Occipital lobe (tissue), 2 donors: ENCODE measurements around the gene CNTRL.

- RAMPAGE, long total RNA, result no peak
These were observed 220.9 kb upstream of the TRIM32 start for GRCh38 chr9:116466149-116466645.

DNA sequence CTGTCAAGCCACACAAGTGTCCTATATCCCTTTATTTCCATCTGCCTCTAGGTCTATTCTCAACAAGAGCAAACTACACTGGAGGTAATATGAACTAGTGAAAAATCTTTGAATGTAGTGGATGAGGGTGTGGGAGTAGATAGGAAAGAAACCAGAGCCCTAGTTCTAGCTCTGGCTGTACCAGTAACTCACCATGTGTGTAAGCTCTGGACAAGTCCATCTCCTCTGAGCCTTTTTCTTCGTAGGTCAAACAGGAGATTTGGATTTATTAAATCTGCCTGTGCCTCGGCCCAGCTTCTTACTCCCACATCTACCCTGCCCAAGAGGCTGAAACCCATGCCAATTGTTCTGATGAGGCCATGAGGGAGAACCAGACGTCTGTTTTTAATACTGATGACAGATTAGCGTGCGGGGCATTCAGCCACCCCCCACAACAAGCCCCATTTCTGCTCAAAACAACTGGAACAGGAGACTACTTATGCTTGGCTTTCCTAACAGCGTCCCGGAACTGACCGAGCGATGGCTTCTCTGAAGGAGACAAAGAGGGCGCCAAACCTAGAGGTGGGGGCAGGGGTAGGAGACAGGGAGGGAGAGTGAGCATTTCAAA is 81.3 kb upstream of the TRIM32 start:
- RAMPAGE, long total RNA, result no peak

- RAMPAGE, long total RNA, result no peak
These were observed 16.3 kb downstream of the TLR4 start for GRCh38 chr9:117720438-117721054.

DNA sequence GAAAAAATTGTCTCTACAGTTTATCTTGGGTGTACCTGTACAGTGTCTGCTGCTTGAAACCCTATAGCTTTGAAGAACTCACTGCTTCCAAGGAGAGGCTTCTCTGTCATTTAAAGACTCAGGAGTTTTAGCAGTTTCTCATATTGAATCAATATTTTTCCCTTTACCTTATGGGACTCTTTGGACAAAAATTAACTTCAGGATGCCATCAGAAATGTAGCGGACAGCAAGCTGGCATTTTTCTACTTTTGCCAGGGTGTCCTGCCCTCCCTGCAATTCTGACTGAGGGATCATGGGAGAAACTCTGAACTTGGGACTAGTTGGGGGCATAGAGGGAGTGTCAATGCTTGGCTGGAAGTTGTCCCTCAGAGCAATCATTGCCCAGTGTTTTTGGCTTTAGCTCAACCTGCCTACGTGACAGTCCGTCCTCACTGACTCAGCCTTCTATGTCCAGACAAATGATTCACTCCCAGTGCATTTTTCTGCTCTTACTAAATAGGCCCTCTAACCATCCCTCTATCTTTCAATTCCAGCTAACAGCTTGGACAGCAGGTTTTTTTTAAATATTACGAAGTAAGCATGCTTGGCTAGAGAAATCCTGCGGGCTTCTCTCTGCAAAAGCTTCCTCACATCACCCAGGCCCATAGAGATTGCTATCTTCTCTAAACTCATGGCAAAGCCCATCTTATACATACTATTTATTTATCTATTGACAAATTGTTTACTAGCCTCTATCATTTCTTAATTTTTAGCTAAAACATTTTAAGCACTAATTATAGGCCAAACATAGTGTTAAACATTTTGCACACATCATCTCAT is 627.4 kb downstream of the TLR4 start:
- RAMPAGE, long total RNA, result no peak

DNA sequence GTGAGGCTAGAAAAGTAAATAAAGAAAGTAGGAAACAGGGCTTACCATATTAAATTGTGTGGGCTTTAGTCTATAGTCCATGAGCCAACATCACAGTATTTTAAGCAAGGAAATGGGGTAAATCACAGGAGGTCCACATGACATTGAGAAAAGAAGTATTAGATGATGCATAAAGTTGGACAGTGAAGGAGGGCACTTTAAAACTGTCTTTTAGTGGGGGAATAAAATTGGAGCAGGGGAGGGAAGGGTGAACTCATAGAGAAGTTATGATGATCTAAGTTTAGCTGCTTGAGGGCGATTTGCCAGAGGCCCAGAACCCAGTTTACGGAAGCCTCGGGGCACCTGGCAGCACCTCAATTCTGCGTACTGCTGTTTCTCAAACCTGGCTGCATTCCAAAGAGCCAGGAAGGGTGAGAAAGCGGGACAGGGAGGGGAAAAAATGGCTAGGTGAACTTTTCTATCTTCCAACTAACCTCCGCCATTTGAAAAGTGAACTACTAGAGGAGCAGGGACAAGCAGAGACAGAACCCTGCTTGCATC is 316.9 kb downstream of the BRINP1 start:
- RAMPAGE, long total RNA, result no peak

- RAMPAGE, long total RNA, result no peak
These were observed 367.4 kb upstream of the BRINP1 start for GRCh38 chr9:119736348-119737420.

GRCh38 chr9:119868678-119869335 is 499.6 kb upstream of the BRINP1 start:
- RAMPAGE, long total RNA, result no peak

DNA sequence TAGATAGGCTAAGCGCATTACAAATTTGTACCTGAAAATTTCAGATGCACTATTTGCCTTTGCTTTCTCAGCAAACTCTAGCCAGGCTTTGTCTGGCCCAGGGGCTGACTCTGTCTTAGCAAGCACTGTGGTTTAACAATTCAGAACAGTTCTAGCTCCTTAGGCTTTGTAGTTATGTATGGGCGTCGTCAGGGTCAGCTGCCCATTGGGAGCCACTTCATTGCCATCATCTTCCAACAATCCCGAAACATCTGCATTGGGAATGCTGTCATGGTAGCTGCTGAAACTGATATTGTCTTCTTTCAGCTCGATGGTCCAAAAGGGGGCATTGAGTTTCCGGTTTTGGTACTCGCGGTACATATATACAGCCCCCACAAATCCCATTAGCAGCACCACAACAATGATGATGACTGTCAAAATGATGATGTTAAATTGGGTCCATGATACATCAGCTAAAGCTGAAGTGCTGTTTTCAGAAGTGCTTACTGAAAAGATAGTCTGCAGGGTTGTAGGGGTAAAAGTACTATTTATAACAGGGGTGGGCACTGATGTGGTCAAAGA is 25.1 kb upstream of the CDK5RAP2 start:
- RAMPAGE, long total RNA, result no peak

DNA sequence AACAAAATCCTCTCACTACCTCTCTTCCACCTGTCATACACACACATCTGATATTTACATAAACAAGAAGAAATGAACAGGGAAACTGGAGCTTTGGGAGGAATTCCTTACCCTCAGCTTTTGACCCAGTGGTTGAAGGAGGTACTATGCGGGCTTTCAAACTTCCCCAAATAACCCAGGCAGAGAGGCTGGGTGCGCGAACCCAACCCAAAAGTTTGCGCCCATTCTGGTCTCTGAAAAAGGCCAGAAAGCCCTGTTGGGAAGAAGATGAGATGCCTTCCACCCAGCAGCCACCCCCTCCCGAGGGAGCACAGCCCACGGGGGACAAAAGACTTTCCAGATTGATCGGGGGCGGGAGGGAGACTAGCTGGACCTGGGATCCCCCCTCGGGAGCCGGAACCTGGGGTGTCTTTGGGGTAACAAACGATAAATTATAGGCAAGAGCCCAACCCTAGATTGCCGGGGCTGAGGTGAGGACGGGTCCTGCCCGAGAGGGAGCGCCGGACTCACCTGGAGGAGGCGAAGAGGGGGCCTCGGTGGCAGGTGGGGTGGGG is 945 bp downstream of the MEGF9 start:
- RAMPAGE, long total RNA, result no peak

- RAMPAGE, long total RNA, result no peak
These were observed 20.8 kb upstream of the MEGF9 start for GRCh38 chr9:120735066-120735385.

- RAMPAGE, long total RNA, result no peak
These were observed 14.5 kb downstream of the FBXW2 start for GRCh38 chr9:120778560-120779183.

DNA sequence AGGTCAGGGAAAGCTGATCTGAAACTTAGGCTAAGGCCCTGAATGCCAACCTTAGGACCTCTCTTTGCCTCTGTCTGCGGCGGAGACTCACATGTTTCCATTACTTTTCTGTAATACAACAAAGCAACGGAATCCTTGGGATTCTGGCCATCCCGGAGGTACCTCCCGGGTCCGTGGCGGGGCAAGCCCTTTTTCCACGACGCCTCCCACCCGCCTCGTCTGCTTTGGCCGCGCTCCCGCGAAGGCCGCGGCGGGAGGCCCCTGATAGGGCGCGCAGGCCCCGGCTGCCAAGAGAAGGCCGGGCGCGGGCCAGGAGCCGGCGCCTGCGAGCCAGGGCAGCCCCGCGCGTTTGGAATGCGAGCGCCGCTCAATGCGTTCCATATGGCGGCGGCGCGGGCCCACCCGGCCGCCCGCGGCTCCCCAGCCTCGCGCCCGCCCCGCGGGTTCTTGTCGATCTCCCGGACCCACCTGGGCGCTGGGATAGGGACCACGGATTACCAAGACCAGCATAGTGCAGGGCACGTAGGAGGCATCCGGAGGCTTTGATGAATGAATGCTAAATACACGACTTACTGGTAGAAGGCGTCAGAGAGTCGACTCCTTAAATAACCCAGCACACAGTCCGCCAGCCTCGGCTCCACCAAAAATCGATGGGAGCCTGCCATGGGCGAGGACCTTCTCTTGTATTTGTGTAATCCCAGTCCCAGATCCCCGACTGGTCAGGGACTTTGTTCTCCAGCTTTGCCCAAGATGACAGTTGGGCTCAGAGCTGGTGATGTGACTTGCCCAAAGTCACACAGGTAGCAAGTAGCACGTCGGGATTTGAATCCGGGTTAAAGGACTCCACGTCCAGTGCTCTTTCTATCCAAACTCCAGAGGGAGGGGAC is 17.6 kb upstream of the PHF19 start:
- RAMPAGE, long total RNA, result no peak

GRCh38 chr9:120914263-120914839 is 12.2 kb downstream of the TRAF1 start:
- RAMPAGE, long total RNA, result no peak

GRCh38 chr9:120916431-120917135 is 10.0 kb downstream of the TRAF1 start:
- RAMPAGE, long total RNA, result no peak

GRCh38 chr9:120927423-120927818 is 825 bp upstream of the TRAF1 start:
- RAMPAGE, long total RNA, result no peak

- RAMPAGE, long total RNA, result no peak
These were observed 47.5 kb downstream of the C5 start for GRCh38 chr9:121002565-121002985.

DNA sequence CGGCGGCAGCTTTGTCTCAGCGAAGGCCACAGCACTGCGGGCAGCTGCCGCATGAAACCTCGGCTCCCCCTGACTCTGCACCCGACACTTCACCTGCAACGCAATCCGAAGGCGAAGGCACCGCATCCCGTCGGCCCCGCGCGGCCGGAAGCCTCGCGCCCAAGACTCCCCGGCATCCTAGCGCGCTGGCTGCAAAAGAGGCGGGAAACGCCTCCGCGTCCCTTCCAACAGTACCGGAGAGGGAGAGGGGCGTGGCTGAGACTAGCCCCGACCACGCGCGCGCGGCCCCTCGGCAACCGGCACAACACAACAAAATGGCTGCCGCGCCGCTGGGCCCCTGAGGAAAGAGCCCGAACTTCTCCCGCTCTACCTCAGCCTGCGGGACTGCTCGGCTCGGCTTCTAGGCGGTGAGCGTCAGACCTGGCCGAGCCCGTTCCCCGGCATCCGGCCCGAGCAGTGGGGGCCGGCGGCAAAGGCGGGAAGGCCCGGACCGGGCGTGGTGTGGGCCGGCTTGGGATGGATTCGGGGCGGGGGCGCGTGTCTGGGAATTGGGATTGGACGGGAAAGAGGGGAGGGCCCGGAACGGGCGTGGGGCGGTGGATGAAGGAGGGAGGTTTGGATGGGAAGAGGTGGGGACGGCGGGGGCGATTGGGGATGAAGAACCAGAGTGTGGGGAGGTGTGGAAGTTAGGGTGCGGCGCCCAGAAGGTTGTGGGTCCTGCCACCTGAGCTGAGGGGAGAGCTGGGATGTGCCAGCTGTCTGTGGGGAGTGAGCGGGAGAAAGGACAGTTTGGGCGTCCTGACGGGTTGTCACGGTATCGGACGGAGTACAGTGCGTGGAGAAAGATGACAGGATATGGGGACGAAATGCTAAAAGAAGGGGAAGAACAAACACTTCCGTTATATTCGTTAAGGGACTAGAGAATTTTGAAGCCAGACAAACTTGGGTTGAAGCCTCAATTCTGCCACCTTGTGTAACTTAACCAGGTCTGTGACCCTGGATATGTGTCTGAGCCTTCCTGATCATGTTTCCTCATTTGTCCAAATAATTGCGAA is at the start of gene CNTRL:
Gene CNTRL, plus strand, starts transcription at position 295 of the 1,055 bp plus-strand sequence.
- RAMPAGE, long total RNA, result start-site peak on the plus strand centred at position 286 of the sequence, 56 bp wide, 265 and 286 reads in 2 replicates

GRCh38 chr9:121222638-121223241 is 21.1 kb upstream of the RAB14 start:
- RAMPAGE, long total RNA, result no peak

DNA sequence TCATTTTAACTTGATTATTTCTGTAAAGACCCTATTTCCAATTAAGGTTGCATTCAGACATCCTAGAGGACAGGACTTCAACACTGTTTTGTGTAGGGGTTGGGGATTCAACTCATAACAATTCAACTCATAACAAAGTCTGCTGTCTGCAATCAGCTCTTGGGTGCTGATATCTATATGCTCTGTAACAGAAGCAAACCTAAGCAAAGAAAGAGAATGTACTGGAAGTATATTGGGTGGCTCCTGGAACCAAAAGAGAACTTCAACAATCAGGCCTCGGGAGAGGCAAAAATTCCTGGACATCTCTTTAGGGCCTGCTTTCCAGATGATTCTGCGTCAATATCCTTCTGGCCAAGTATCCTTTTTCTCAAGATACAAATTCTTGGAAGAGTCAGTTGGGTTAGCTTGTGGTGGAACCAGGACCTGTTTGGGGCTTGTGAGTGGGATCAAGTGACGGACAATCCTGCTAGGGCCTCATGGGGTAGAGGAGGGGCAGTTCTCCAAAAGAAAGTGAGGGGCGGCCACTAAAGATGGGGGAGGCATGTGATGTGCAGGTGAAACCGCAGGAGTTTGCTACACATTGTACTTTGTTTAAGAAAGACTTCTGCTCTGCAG is 27.6 kb upstream of the GSN start:
- RAMPAGE, long total RNA, result no peak

DNA sequence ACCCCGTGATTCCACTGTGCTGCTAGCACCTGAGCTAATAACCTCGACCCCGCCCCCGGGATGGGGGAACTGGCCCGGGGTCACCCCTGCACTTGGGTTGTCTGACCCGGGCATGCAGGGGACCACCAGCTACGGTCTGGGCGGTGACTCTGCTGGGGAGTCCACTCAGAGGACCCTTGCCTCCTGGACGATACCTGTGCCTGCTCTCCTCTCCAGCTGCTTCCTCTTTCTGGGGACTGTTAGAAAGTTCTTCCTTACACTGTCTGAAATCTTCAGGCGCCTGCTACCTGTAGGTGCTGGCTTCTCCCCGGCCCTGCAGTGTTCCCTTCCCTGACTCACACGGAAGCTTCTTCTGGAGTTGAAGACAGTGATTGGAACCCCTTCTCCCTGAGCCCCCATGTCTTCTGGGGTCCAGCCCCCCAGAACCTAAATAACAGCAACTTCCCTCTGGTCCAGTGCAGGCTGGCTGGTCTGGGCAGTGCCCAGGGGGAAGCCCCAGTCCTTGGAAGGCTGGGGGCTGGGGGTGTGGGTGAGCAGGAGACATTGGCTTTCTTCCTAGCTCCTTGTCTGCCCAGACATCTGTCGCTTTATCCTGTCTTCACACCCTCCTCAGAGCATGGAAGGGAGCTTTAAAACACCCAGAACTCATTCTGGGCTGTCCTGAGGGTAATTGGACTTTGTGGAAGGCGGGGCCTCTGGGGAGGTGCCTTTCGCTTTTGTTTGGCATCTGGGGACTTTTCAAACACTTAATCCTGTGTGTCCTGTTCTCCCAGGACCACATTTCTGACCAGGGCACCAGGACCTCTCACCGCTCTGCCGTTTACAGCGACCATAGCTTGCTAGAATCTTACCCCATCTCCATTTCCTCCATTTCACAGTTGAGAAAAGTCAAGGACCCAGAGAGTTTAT is 754 bp downstream of the GSN start:
- RAMPAGE, long total RNA, result no peak